Cardiac atrium fibroblast (primary cell): ENCODE measurements around a stretch of chr1.

DNA sequence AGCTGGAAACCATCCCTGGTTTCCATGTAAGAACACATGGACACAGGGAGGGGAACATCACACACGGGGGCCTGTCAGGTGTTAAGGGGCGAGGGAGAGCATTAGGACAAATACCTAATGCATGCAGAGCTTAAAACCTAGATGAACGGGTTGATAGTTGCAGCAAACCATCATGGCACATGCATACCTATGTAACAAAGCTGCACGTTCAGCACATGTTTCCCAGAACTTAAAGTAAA is 41.1 kb upstream of the PLPPR5 start:
- RAMPAGE, long total RNA = no peak

- RAMPAGE, long total RNA = no peak
Observed at GRCh38 chr1:99441635-99442159, 177.4 kb downstream of the PLPPR4 start.

DNA sequence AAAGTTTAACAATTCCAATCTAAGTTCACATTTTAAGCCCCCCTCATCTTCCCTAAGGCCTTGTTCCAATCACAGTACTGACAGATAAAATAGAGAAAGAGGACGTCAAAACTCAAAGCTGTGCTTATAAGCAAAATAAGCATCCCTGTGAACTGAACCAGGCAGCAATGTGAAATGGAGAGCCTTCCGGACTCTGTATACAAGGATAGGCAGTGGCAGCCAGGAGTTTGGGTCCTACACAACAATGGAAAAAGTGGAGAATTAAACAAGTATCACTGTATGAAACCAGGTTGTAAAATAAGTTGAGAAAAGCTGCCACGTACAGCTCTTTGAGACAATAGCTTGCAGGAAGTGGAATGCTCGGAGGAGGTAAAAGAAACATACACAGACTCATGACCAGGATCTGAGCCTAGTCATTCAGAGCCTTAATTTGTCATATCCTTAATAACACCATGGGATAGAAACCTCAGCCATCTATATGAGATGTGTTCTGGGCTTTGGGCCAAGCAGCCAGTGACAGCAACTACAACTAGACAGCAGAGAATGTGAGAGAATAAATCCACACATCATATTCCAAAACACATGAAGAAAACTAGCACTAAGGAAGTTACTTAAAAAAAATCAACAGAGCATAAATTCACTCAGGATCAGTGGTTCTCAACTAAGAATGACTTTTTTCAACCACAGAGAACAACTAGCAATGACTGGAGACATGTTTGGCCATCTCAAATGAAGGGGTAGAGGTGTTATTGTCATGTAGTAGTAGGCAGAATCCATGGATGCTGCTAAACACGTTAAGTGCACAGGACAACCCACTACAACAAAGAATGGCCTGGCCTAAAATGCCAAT is 55.1 kb upstream of the PALMD start:
- RAMPAGE, long total RNA = no peak

- RAMPAGE, long total RNA = no peak
Observed at GRCh38 chr1:99599536-99600331, 46.2 kb upstream of the PALMD start.

- RAMPAGE, long total RNA = no peak
Observed at GRCh38 chr1:99727659-99728329, 38.6 kb downstream of the FRRS1 start.

- RAMPAGE, long total RNA = no peak
Observed at GRCh38 chr1:100037441-100037850, 449 bp upstream of the MFSD14A start.

DNA sequence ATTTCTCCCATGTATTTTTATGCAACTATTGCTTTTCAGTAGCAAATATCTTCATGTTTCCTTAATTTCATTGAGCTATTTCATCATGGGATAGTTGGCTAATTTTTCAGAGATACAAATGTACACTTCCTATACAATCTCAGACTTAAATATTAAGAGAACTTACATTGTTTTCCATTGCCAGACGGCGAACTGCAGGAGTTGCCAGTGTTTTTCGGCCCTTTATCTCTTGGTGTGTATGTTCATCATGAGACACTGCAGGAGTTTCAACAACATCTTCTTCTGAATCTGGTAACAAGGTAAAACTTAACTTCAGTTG is 31.2 kb downstream of the DBT start:
- RAMPAGE, long total RNA = no peak

GRCh38 chr1:100354903-100355377 is 2.6 kb downstream of the CDC14A start:
- RAMPAGE, long total RNA = no peak

- RAMPAGE, long total RNA = no peak
Observed at GRCh38 chr1:100362676-100363839, 10.8 kb downstream of the CDC14A start.

DNA sequence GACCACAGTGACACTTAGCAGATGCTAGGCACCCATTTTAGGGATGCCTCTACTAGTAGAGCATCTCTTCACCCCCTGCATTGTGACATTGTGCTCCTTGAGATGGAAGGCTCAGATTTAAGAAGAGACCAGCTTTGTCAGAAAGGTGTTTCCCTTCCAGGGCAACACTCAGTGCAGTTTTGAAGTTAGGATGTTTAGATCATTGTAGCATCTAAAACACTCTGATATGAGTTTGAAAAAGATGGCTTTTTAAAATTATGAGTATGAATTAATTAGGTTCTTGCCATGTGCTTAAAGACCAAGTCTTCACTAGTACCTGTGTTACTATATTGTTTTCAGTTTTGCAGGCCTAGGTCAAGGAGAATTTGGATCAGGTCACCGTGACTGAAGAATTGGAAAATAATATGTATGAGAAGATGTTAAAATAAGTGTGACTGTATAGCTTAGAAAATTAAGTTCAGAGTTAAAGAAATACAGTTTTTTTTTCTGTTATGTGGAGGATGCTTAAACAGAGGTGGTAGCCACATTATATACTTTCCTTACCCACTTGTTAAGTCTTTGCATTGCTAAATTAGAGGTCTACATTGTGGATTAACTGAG is 45.0 kb downstream of the CDC14A start:
- RAMPAGE, long total RNA = no peak

DNA sequence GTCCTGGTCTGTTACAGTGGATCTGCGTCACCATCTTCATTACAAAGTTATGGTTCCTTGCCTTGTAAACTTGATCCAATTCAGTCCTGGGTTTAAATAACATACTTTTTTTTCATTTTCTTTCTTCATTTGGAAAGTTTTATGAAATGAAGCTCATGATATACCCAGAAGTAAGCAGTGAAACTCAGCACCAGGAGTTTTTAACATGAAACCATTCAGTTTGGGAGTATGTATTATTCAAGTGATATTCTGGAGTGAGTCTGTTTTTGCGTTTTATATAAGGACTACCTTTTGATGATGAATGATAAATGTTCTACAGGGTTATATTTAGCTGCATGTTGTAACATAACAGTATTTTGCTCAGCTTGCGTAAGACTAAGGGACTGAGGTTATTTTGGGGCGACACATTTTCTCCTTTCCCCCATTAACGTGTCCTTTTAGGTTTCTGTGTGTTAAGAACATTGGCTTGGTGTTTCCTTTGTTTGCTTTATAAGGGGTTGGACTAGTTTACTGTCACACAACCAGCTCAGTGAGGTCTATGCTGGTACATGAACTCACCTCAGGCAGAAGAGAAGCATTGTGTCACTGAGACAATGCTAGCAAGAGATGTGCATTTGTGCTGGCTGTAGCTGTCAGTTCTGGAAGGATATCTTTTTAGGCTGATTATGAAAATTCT is 62.3 kb downstream of the CDC14A start:
- RAMPAGE, long total RNA = no peak

GRCh38 chr1:100731257-100731548 is 11.7 kb downstream of the VCAM1 start:
- RAMPAGE, long total RNA = no peak

DNA sequence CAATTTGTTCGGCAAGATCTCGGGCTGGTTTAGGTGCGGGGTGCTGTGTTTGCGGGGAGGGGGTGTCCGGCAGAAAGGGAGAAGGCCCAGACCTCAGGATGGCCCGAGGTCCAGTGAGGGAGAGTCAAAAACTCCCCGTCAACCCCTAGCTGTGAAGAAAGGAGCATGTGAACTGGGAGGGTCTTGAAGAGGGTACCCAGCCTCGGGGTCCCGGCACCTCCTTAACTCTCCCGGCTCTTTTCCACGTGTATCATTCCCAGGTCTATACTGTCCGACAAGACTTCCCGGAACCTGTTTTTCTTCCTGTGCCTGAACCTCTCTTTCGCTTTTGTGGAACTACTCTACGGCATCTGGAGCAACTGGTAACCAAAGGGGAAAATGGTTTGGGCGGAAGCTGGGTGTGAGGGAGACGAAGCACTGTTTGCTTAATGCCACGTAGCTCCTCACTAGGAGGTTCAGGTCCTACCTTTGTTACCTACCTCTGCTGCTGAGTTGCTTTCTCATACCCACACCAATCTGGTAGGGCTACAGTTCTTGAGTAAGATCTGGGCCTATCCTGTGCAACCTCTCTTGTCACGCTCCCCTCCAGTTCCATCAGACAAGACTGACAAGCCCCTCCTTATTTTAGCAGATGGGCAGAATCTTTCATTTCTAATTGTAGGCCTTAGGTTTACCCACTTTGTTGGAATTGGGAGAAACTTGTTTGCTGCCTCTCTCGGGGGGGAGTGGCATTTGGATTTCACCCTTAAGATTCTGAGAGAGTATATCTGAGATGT is 608 bp downstream of the SLC30A7 start:
- RAMPAGE, long total RNA = no peak

- RAMPAGE, long total RNA = no peak
Observed at GRCh38 chr1:101308782-101309299, 72.0 kb downstream of the S1PR1 start.

DNA sequence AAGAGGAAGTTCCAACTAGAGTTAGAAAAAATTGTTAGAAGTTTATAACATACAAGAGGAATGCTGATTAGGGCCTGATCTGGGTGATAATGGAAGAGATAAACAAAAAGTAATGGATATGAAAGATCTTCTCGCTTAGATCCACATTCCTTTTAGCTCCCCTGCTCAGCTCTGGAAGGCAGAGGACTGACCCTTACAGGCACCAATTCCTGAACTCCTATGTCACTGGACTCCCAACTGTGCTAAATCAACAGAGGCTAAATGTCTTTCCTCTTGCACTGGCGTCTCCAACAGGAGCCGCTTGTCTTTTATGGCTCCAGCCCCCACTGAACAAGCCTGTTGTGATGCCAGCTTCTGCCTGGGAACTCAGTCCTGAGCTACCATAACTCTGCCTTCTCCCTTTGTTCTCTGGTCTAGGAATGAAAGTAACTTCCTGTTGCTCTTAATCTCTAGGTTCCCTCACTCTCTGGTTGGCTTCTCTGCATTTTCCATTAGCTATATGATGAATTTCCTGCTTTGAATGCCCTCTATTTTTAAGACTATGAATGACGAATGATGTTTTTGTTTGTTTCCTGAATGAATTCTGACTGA is 142.1 kb upstream of the COL11A1 start:
- RAMPAGE, long total RNA = no peak

DNA sequence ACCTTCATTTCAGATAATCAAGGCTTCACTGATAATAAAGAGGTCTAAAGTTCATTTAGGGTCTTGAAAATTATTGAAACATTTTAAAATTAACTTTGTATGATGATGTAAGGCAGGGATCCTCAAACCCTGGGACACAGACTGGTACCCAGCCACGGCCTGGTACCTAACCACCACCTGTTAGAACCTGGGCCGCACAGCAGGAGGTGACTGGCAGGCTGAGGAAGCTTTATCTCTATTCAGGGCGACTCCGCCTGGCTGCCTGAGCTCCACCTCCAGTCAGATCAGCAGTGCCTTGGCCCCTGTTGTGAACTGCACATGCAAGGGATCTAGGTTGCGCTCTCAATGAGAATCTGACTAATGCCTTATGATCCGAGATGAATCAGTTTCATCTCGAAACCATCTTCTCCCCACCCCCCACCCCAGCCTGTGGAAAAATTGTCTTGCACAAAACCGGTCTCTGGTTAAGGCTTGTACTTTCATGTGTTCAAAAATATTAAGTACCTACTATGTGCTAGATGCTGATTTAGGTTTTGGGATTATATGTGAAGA is 4.2 kb downstream of the RNPC3 start:
- RAMPAGE, long total RNA = no peak

- RAMPAGE, long total RNA = no peak
Observed at GRCh38 chr1:107139556-107140719, 901 bp upstream of the NTNG1 start.

GRCh38 chr1:107306710-107307006 is 165.8 kb downstream of the NTNG1 start:
- RAMPAGE, long total RNA = no peak

- RAMPAGE, long total RNA = no peak
Observed at GRCh38 chr1:107936827-107937290, 28.1 kb downstream of the VAV3 start.

- RAMPAGE, long total RNA = no peak
Observed at GRCh38 chr1:107964282-107965038, 520 bp downstream of the VAV3 start.